H7 (cell line): ENCODE data around the genes C1orf54, CIART, MRPS21, MCL1, CTSK, SETDB1 and ANXA9.

GRCh38 chr1:149888096-149888688 lies 427 bp upstream of the H2AC21 start:
- RAMPAGE, long total RNA: no peak

GRCh38 chr1:149941799-149942145 lies 5.1 kb upstream of the MTMR11 start:
- RAMPAGE, long total RNA: no peak

DNA sequence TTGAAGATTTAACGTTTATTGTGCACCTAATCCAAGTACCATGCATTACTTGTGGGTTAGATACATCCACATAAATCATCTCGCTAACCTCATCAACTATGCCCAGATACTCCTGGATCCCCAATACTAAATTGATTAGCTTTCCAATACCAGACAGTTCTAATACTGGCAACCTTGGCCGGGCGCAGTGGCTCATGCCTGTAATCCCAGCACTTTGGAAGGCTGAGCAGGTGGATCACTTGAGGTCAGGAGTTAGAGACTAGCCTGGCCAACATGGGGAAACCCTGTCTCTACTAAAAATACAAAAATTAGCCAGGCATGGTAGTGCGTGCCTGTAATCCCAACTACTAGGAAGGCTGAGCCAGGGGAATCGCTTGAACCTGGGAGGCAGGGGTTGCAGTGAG lies 15.4 kb downstream of the OTUD7B start:
- RAMPAGE, long total RNA: no peak

- RAMPAGE, long total RNA: no peak
Measured at GRCh38 chr1:150110298-150110754, 39.4 kb upstream of the PLEKHO1 start.

DNA sequence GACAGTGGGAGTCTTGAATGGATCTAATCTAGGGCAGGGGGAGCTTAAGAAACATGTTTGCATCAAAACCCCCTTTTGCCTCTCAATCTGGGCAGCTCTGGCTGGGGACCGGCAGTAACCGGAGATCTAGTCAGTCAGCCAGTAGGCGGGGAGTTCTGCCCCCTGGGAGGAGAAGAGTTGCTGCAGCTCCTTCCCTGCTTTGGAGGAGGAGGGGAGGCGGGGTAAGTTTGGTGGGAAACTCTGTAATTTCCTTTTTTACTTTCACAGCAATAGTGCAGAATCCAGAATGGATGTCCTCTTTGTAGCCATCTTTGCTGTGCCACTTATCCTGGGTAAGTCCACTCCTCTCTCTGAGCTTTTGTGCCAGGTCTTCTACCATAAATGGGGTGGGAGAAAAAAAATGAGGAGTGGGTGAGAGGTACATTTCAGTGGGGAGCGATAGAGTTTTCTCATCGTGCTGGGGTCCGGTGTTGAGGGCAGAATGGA lies at the start of gene C1orf54:
Gene C1orf54 (plus strand): TSS at position 259 of the 486 bp plus-strand sequence.
- RAMPAGE, long total RNA: start-site peak on the plus strand centred at position 207 of the sequence, 11 bp wide, 22 reads

- RAMPAGE, long total RNA: start-site peak on the plus strand at chr1:150282564-150282596, 24 reads
Measured at GRCh38 chr1:150282434-150282644, at the start of gene CIART. TSS of gene CIART (plus strand) at chr1:150282554.

- RAMPAGE, long total RNA: start-site peak on the plus strand at chr1:150293862-150293914, 1,967 reads
Measured at GRCh38 chr1:150293356-150293985, at the start of gene MRPS21. TSS of gene MRPS21 (plus strand) at chr1:150293861.

GRCh38 chr1:150310053-150310630 lies 11.2 kb upstream of the PRPF3 start:
- RAMPAGE, long total RNA: no peak

DNA sequence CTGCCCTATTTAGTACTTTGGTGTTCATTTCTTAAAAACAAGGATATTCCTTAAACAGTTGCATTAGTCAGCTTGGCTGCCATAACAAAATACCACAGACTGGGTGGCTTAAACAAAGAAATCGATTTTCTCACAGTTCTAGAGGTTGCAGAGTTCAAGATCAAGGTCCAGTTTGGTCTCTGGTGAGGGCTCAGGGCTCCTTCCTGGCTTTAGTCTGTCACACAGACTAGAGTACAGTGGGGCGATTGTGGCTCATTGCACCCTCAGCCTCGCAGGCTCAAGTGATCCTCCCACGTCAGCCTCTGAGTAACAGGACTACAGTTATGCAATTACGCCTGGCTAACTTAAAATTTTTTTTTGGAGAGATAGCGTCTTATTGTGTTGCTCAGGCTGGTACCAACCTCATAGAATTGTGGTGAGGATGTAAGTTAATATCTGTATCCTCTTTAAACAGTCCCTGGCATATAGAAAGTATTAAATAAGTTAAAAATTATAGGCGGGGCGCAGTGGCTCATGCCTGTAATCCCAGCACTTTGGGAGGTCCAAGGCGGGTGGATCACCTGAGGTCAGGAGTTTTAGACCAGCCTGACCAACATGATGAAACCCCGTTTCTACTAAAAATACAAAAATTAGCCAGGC lies 46.9 kb downstream of the RPRD2 start:
- RAMPAGE, long total RNA: no peak

GRCh38 chr1:150441702-150442283 lies 45.4 kb upstream of the TARS2 start:
- RAMPAGE, long total RNA: no peak

DNA sequence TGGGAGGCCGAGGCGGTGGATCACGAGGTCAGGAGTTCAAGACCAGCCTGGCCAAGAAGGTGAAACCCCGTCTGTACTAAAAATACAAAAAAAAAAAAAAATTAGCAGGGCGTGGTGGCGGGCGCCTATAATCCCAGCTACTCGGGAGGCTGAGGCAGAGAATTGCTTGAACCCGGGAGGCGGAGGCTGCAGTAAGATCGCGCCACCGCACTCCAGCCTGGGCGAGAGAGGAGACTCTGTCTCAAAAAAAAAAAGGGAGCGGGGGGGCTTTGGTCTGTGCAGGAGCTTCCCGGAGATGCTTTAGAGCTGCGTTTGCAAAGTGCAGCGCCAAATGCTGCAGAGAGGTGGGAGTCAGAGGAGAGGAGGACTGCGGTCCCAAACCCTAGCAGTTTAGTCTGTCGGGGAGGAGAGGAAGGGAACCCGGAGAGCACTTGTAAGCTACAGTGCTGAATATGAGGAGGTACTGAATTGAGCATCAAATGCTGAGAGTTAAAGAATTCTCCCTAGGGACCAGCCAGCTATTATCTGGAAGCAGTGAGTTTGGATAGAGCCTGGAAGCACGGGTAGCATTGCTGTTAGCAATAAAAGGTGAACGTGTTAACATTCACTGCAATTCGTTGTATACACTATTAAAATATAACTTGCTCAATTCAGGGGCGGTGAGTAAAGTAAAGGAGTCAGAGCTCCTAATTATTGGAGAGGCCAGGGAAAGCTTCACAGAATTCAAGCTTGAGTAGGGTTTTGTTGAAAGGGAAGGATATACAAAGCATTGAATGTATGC lies 8.3 kb downstream of the ECM1 start:
- RAMPAGE, long total RNA: no peak

GRCh38 chr1:150550070-150550583 lies 919 bp downstream of the ADAMTSL4 start:
- RAMPAGE, long total RNA: no peak

- RAMPAGE, long total RNA: no peak
Measured at GRCh38 chr1:150567033-150567149, 12.5 kb downstream of the MCL1 start.

- RAMPAGE, long total RNA: no peak
Measured at GRCh38 chr1:150567150-150567465, 12.3 kb downstream of the MCL1 start.

DNA sequence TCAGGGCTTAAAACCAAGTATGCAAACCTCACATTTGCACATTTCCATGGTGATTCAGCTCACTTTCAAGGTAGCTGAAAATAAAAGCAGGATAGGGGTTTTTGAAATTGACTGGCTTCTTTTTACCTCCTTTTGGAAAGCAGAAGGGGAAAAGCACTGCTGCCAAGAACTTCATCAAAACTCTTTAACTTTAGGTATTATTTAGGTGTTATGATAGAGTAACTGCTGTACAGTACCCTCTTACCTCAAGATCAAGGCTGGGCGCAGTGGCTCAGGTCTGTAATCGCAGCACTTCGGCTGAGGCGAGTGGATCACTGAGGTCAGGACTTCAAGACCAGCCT lies 6.0 kb downstream of the MCL1 start:
- RAMPAGE, long total RNA: no peak

DNA sequence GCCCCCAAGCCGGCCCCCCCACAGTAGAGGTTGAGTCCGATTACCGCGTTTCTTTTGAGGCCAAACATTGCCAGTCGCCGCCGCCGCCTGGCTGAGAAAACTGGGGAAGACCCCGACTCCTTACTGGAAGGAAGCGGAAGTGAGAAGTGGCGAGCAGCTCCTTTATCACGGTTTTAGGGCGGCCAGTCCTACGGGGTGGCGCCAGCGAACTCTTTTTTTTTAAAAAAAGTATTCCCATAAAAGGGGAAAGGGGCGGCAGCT lies at the start of gene MCL1:
Gene MCL1 (minus strand): TSS at position 148 of the 261 bp plus-strand sequence.
- RAMPAGE, long total RNA: no peak

- RAMPAGE, long total RNA: no peak
Measured at GRCh38 chr1:150807783-150808690, at the start of gene CTSK. TSS of gene CTSK (minus strand) at chr1:150808260.

GRCh38 chr1:150926057-150926853 lies at the start of gene SETDB1:
TSS of gene SETDB1 (plus strand) at chr1:150926363.
- RAMPAGE, long total RNA: start-site peak on the plus strand at chr1:150926382-150926427, 110 reads

DNA sequence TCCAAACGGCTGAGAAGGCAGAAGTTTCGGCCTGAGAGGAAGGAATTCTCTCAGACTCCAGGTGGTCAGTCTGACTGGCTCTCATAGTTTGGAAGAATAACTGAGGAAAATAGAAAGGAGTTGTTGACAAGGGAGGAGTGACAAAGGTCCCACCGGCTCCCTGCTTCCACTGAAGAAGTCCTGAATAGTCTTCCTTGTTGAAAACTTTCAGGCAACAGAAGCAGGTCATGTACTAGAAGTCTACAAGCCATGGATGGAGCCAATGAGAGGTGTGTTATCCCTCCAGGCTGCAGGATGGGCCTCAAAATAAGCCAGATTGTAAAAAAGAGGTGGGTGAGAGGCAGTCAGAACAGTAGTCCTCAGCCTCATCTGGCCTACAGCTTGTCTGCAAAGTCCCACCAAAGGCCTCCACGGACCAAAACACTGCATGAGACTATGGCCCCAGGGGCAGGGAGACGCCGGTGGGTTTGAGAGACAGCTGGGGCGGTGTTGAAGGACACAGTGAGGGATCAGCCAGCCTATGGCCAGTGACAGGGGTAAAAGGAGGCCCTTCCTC lies 1.7 kb downstream of the CERS2 start:
- RAMPAGE, long total RNA: no peak

DNA sequence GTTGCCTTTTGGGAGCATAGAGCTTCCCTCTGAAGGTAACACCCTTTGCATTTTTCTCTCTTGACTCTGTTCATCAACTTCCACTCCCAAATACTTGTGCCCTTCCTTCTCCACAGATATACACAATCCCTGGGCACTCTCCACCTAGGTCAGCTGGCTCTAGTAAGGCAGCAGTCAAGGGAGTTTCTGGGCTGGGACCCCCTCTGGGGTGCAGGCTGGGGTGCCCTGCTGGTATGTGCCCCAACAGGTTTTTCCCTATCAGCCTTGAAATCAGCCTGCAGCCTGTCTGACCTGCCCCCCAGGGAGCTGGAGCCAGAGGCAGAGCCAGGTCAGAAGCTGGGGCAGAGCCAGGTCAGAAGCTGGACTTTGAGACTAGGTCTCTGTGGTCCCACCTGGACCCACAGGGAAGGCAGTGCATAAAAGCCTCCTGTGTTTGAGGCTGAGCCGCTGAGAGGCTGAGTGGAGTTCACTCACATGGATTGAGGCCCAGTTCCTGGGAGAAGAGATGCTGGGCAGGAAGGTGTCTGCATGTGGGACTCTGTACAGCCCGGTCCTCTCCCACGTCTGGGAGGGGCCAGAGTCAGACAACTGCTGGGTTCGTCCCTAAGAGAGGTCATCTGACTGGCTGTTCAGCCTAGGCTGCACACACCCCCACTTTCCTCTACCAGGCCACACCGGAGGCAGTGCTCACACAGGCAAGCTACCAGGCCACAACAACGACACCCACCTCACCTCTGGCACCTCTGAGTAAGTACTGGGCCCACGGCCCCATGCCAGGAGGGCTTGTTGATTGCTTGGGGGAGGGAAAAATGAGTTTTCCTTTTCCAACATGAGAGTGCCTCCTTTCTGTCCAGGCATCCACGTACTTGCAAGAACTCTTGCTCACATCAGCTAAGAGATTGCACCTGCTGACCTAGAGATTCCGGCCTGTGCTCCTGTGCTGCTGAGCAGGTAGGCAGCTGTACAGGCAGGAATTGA lies at the start of gene ANXA9:
Gene ANXA9 (plus strand): TSS at position 660 of the 978 bp plus-strand sequence.
- RAMPAGE, long total RNA: no peak